SJSA1 (cell line): ENCODE results near the genes CCND2 and AKAP3.

GRCh38 chr12:3041564-3041978 lies 35.6 kb upstream of the TSPAN9 start:
- RAMPAGE, long total RNA, result no peak

- RAMPAGE, long total RNA, result no peak
Measured at GRCh38 chr12:3084708-3085713, 7.8 kb downstream of the TSPAN9 start.

GRCh38 chr12:3117054-3118002 lies 40.1 kb downstream of the TSPAN9 start:
- RAMPAGE, long total RNA, result no peak

DNA sequence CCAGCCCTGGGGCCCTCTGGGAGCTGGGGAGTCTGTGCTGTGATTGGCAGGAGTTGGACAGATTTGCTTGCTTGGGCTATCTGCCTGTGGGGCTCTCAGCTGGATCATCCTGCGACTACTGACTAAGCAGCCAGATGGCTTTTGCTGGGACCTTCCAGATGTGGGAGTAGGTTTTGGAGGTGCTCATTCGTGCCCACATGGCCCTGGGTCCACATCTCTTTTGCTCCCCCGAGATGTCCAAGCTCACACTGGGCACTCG lies 138.9 kb downstream of the TSPAN9 start:
- RAMPAGE, long total RNA, result no peak

DNA sequence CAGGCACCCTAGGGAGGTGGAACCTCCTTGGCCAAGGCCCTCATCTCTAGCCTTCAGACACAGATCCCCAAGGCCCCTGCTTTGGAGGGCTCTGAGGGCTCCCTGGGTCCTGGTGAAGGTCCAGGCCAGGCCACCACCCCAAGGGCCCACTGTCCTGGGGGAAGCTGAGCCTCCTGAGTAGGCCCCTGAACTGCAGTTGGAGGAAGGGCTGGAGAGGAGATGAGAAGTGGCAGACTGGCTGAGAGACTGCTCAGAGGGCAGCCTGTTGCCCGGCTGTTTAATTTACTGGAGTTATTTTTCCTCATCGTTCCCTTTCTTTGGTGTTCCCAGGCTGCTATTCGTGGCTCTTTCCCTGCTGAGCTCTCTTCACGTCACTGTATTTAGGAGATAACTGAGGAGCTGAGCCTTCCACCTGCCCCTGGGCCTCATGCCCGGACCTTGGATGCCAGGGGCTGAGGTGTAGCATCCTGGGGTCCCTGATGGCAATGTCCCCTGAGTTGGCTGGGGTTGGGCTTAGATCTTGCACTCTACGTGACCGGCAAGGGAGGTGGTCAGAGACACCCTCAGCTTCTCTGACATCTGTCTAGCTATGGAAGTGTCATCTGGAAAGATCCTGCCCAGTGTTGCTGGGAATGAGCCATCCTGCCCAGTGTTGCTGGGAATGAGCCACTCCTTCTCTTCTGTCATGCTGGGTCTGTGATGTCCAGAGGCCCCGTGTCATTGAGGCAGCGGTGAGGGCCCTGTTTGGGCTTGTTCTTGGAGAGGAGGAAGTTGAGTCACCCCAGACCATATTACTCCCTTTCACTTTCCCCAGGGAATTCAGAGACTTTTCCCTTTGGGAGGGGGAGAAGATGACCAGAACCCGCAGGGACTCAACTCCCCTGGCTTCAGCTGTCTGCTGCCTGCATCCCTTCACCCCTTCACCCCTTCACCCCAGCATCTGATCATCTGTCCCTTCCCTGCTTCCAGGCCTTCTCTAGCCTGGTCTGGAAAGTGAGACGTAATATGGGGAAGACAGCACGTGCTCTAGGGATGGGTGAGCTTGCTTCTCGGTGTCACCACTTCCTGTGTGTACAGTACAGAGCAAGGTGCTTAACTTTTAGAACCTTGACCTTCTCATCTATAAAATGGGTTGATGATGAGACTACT lies 140.0 kb downstream of the TSPAN9 start:
- RAMPAGE, long total RNA, result no peak

GRCh38 chr12:3239036-3239540 lies 161.9 kb downstream of the TSPAN9 start:
- RAMPAGE, long total RNA, result no peak

GRCh38 chr12:3304377-3305414 lies 186.3 kb upstream of the PRMT8 start:
- RAMPAGE, long total RNA, result no peak

- RAMPAGE, long total RNA, result no peak
Measured at GRCh38 chr12:3431994-3432757, 58.8 kb upstream of the PRMT8 start.

DNA sequence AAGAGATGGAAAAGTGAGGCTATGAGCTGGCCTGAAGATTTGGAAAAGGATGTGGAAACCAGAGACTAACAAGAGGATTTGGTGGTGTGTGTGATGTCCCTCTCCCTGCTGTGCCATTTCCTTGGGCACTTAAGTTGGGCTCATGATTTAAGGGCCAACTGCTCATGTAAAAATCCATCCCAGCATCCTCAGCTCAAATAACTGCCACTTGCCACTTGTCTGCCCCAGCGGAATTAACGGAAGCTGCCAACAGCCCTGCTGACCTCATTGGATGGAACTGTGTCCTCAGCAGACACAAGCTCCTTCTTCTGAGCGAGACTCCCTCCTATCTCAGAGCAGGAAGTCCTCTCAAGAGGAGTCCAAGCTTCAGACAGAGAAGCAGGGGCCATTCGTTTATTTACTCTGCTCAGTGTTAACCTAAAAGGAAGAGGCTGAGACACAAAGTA lies 29.7 kb upstream of the PRMT8 start:
- RAMPAGE, long total RNA, result no peak

GRCh38 chr12:3530707-3531120 lies 39.7 kb downstream of the PRMT8 start:
- RAMPAGE, long total RNA, result no peak

GRCh38 chr12:3757001-3757767 lies 4.3 kb upstream of the CRACR2A start:
- RAMPAGE, long total RNA, result no peak

DNA sequence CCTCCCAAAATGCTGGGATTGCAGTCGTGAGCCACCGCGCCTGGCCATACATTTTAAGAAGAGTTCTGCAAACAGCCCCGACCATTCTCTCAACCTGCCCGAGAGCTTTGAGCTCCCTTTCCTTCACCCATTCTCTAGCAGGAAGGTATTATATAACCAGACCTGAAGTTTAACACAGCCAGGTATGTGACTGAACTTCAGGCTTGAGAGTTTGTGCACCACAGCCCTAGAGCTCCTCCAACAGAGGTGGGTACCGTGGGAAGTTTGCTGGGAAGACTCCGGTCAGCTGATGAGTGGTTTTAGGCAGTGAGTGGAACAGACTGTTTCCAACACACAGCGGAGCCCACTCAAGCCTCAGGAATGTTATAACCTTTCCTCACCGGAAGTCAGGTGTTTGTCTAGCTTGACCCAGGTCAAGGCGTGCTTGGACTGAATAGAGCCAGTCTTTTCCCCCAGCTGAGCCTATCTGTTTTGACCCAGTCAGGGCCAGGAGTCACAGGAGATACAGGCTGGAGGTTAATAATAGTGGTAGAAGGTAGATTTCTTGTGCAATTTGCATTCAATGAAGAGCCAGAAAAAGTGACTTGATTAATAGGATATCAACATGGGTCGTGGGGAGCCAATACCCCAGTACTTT lies 138.3 kb upstream of the PARP11 start:
- RAMPAGE, long total RNA, result no peak

DNA sequence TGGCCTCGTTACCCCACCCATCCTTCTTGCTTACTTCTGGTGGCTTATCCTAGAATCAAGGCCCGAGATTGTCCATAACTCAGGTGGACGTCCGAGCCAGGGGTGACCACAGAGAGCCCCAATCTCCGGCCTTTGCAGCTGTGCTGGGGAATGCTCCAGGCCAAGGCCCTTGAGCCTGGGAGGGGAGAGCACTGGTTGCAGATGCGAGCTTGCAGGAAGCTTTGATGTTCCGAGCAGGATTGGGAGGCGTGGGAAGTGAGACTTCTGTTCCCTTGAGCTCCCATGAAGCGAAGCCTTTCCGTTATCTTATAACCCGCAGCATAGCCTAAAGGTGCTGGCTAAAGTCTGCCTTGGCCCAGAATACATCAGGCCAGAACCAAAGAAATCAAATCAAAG lies 151.9 kb upstream of the PARP11 start:
- RAMPAGE, long total RNA, result no peak

DNA sequence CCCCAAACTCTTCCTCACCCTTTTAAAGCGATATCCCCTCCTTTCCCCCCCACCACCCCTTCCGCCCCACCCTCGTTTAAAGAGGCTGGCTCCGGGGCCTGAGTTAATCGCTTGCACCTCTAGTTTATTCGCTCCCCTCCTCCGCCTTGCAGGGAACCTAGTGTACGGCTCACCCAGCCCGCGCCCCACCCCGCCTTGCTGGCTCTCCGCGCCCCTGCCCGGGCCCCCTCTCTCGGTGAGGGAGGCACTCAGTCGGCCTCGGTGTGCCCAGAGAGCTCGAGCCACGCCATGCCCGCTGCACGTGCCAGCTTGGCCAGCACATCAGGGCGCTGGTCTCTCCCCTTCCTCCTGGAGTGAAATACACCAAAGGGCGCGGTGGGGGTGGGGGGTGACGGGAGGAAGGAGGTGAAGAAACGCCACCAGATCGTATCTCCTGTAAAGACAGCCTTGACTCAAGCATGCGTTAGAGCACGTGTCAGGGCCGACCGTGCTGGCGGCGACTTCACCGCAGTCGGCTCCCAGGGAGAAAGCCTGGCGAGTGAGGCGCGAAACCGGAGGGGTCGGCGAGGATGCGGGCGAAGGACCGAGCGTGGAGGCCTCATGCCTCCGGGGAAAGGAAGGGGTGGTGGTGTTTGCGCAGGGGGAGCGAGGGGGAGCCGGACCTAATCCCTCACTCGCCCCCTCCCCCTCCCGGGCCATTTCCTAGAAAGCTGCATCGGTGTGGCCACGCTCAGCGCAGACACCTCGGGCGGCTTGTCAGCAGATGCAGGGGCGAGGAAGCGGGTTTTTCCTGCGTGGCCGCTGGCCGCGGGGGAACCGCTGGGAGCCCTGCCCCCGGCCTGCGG lies 1.2 kb upstream of the CCND2 start:
- RAMPAGE, long total RNA, result no peak

GRCh38 chr12:4273234-4274259 lies at the start of gene CCND2:
Gene CCND2 (plus strand): TSS chr12:4273762.
- RAMPAGE, long total RNA, result no peak

- RAMPAGE, long total RNA, result start-site peak on the plus strand at chr12:4649106-4649139, 1,420 and 727 reads in 2 replicates
Measured at GRCh38 chr12:4648421-4649683, at the start of gene AKAP3. Gene AKAP3 (minus strand): TSS chr12:4649051.

GRCh38 chr12:4701245-4701924 lies 18.8 kb upstream of the GALNT8 start:
- RAMPAGE, long total RNA, result no peak

DNA sequence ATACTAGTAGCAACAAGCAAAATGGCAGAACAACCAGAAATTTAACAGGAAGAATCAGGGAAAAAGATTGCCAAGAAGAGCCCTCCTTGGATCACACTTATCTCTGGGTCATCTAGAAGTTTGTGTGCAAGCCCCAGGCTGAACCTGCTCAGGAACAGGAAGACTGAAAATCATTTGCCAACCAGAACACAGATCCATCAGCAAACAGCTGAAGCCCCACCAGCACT lies 15.7 kb downstream of the GALNT8 start:
- RAMPAGE, long total RNA, result no peak

DNA sequence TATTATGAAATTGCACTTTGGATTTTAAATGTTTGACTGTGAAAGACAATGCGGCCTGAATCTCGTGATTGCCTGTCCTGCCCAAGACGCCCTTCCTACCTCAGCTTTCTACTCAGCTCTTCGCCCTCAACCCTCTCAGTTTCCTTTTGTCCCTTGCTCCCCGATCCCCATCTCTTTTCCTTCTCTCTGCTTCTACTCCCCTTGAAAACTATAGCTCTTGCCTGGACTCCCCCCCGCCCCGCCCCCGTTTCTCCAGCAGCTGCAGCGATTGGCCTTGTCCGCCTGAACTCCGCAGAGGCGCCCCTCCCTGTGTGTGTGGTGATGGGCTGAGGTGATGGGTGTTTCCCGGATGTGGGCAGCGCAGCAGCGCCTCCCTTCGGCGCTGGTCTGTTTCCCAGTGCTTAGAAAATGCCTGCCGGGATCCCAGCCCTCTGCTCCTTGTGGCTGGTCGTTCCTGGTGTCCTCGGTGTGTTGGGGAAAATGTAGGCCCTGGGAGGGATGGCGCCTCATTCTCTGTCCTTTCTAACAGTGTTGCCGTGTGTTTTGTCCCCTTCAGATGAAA lies 43.3 kb downstream of the GALNT8 start:
- RAMPAGE, long total RNA, result no peak

DNA sequence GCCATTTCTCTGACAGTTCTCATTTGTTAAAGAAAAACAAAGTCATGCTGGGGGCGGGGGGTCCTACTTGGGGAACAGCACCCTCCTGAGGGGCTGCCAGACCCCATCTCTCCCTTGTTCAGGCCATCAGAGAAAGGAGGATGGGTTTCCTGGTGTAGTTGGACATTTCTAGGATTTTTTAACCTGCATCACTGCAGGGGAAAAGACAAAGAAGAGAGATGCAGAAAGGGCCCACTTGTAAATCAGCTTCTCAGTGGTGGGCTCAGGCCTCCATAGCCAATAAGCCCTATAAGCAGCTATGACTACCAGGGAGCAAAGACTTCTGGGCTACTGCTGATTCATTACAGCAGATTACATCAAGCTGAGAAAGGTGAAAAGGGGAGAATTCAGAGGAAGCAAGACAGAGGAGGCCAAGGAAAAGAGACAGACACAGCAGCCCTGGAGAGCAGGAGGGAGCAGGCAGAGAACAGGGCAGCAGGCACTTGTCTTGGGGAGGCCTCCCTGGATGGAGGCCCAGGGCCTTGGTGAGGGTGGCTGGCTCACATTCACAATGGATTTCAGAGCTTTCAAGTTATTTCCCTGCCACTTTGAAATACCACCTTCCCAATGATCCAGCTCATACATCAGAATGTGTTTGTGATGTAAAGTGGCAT lies 95.2 kb downstream of the KCNA5 start:
- RAMPAGE, long total RNA, result no peak